Fallopian tube (tissue), 1 donor: ENCODE data around the genes IQCD and LHX5.

DNA sequence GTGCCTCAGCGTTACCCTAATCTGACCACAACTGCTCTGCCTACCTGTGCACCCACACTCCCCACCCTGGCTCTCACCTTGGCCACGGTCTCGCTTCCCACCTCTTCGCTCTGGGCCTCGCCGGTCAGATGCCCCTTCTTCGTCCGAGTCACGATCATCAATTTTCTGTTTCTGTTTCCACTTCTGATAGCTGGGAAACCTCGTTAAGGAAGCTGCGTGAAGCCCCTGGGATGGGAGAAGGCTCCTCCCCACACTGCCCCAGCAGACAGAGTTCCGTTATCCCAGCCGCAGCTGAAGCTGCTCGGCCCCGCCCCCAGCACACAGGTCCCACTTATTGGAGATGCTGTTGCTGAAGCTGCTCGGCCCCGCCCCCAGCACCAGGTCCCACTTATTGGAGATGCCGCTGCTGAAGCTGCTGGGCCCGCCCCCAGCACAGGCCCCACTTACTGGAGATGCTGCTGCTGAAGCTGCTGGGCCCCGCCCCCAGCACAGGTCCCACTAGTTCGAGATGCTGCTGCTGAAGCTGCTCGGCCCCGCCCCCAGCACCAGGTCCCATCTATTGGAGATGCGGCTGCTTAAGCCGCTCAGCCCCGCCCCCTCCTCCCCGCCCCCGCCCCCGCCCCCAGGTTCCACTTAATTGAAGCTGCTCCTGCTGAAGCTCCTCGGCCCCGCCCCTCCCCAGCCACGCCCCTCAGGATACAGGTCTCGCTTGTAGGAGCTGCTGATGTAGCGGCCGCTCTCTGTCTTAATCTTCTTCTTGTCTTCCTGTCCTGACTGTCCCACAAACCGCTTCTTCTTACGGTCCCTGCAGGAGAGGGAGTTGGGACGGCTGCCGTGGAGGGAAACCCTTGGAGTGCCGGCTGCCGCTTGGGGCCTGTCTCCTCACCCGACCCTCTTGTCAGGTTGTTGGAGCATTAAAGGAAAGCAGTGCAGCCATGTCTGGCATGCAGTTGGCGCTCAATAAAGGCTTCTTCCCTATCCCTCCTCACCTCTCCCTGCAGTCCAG lies 12.0 kb downstream of the CFAP73 start:
- PRO-cap: no peak

DNA sequence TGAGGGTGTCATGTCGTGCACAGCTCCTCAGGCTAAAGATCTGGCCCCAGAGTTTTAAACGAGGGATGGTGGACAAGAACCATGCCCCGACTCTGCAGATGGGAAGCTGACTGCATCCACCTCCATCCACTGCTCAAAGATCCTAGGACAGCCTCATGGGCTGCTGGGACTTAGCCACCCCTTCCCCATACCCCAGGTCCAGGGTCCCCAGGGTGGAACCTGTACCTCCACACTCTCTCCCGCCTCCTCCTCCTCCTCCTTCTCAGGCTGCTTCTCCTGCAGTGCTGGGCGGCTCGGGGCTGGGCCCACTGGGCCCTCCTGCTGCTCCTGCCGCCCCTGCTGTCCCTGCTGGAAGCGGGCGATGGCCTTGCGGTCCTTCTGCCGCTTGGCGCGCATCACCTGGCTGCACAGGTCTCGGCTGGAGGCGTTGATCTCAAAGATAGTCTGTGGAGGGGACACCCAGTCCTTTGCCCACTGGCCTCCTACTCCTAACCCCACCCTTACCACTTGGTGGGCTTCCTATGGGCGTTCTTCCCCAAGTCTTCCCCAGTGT lies 14.4 kb downstream of the CFAP73 start:
- PRO-cap: no peak

GRCh38 chr12:113220566-113221208 lies at the start of gene IQCD:
Gene IQCD (minus strand): TSS chr12:113221094.
- PRO-cap: bidirectional peak, plus-strand start at chr12:113220962, minus-strand start at chr12:113221003; bidirectional peak, plus-strand start at chr12:113221489, minus-strand start at chr12:113221098

DNA sequence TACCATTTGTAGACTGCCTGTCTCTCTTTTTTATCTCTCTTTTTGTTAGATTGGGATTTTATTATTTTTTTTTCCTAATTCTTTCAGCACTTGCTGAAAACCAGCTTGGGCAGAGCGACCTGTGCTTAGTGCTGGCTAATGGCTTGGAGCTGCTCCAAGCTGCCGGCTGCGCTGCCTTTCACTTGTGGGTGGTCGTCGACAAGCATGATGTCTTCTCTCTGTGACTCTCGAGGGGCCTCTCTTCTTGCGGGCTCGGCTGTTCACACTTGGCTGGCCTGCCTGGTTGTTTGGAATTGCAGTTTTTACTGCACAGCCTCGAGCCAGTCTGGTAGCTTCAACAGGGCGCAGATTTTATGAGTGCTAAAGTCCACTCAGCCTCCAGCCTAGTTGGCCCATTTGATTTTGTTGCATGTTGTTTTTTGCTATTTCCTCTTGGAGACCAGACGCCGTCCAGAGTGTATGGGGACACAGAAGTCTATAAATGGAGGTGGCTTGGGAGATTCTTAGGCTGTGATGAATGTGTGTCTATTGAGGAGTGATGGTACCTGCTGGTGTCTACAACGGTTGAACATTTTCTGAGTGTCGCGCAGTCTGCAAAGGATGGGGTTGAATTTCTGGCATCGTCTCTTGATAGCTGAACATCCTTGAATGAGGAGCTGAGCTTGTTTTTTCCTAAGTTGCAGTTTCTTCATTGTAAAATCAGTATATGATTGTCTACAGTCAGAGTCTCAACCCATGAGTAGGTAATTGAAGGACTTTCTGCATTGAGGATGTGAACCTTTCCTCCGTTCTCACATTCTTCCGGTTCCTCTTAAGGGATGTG lies 18.7 kb downstream of the TPCN1 start:
- PRO-cap: no peak

DNA sequence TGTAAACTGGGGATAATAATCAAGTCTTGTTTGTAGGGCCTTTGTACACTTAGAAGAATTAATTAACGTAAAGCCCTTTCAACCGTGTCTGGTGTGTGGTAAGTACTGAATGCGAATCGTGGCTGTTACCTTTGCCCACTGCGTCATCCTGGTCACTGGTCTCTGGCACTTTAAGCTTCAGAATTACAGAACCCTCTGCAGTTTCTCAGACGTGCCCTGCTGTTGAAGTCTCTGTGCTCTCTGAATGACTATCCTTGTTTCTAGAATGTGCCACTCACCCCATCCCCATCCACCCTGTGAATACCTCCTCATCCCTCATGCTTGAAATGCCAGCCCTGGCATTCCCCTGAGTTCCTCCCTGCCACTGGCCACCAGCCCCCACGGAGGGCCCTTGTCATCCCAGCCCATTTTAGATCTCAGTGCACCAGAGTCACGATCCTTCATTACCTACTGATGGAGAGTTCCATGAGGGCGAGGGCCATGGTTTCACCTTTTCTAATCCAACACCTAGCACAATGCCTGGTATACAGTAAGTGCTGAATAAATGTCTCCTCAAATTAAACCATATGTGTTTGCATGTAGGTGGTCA lies 21.3 kb downstream of the TPCN1 start:
- PRO-cap: no peak

DNA sequence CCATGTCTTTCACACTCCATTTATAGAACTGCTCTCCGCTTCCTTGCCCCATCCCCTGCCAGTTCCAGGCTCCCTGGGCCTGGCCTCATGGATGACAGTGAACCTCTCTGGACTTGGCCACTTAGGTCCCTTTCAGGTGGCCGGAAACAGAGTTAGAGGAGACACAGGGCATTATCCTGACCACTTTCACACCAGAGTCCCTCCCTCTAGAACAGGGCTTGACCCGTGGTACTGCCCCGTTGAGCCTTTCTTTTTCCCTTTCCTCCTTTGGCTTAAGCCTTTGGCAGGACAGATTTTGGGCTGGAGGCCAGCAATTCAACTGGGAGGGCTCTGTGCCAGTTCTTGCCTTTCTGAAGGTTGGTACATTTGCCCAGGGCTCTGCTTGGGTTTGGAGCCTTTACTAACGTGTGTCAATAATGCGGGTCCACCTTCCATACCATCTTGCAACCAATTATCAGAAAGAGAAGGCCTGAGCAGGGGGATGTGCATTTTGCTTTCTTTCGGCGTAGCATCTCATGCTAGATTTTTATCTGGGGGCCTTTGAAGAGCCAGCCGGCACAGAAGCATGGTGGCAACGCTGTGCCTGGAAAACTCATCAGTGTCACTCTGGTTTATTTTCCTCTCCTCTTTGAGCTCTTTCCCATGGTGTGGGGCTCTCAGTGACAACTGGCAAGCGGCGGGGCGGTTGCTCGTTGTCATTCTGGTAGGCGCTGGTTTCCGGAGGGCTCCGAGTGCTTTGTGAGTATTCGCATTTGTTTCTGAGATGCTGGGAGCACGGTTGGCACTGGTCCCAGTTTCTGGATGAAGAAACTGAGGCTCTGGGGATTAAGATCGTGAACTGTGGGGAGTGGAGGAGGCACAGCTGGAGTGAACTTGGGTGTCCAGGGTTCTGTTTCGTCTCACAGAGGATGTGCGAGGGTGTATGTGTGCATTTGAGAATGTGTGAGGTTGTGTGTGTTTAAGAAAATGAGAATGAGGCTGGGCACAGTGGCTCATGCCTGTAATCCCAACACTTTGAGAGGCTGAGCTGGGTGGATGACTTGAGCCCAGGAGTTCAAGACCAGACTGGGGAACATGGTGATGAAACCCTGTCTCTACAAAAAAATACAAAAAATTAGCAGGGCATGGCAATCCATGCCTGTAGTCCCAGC lies 23.1 kb downstream of the TPCN1 start:
- PRO-cap: no peak

DNA sequence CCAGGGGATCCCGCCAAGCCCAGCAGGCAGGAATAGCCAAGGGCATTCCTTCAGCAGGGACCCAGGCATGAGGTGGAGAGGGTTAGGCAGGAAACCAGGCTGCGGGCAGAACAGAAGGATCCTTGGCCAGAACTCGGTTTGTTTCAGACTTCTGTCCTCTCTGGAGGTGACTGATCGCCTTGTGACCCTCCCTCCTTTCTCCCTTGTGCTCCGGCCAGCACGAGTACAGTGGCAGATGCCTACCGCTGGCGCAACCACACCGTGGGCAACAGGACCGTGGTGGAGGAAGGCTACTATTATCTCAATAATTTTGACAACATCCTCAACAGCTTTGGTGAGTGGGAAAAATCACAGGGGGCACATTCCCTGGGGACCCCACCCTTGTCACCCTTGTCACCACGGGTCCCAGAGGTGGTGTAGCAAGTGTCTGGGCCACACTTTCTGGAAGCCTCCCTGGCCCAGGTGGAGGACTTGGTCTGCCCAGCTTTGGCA lies 45.0 kb downstream of the SLC8B1 start:
- PRO-cap: no peak

DNA sequence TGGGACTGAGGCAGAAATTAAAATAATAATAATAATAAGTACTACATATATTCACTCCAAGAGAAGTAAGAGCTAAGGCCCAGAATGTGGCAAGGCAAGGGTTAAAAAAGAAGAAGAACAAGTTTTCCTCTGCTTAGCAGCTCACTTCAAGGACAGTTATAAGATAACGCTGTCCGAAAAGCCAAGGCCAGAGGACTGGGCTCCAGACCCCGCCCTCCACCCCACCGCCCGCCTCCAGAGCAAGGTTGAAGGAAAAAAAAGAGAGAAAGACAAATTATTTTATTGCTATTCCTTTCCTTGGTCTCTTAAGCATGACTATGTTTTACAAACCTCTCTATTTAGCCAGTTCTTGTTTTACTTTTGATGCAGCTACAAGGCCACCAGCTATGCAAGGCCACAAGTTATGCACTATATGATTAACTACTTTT lies 1.7 kb upstream of the PLBD2 start:
- PRO-cap: no peak

DNA sequence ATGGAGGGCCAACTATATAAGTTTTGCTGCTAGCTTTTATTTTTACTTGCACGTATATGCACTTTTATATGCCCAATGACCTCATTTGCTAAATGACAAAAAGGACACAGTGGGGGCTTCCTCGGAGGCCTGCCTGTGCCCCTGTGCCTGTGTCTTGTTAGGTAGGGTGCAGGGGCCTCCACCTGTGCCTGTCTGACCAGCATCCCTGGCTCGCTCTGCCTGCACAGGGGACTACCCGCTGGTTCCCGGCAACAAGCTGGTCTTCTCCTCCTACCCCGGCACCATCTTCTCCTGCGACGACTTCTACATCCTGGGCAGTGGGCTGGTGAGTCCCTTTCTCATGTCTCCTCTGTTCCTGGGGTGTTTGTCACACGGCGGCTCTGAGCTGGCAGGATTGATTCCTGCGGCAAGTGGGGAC lies 22.1 kb downstream of the PLBD2 start:
- PRO-cap: no peak

DNA sequence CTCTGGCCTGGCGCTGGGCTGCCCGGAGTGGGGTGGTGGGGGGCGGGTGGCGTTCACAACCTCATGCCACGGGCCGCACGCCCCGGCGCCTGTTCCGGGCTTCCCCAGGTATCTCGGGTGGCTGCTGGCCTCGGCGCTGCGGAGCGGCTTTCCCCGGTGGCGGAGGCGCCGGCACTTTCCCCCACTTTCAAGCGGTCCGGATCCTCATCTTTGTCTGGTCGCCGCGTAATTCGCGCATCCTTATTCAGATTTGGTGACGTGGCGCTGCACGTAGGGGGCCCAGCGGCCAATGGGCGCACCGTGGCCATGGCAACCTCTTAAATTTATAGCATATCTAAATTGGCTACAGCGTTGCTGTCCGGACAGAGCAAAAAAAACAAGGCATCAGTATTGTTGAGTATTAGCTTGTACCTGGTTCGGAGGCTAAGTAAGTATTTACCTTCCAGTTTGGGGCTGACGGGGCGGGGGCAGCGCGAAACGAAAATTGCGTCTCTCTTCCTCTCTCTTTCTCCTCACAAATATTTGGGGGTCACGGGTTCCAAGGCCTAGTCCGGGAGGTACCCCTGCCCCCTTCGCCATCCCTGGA lies at the start of gene LHX5:
Gene LHX5 (minus strand): TSS at position 216 of the 586 bp plus-strand sequence.
- PRO-cap: no peak

GRCh38 chr12:113507162-113507611 lies 35.5 kb upstream of the LHX5 start:
- PRO-cap: unidirectional peak, plus-strand start at chr12:113507394

- PRO-cap: no peak
These were observed 2.1 kb downstream of the TBX5 start for GRCh38 chr12:114403588-114404490.

- PRO-cap: no peak
These were observed 1.9 kb upstream of the TBX3 start for GRCh38 chr12:114685862-114686368.

GRCh38 chr12:114691815-114692156 lies 7.8 kb upstream of the TBX3 start:
- PRO-cap: no peak

DNA sequence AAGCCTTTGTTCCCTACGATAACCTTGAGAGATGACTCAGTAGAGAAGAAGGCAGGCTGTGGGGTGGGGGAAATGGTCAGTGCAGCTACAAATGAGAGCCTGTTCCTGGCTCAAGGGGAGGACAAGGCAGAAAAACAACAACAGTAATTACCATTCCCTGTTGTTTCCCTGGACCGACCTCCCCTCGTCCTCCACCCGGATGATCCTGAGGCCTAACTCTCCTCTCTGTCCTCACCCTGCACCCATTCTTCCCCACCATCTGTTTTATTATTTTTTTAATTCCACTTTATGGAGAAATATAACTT lies 90.4 kb upstream of the TBX3 start:
- PRO-cap: no peak

DNA sequence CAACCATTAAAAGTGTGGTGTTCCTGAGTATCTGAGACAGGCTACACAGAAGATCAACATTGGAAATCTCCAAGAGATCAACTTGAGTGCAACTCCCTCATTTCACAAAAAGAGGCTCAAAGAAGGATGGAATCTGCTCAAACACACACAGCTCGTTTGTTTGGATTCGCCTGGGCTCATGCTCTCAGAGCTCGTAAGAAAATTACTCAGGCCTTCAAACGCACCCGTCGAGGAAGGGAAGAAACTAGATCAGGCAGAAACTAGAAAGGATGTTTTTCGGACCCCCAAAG lies 128.8 kb upstream of the TBX3 start:
- PRO-cap: no peak

GRCh38 chr12:115096661-115097330 lies 412.8 kb upstream of the TBX3 start:
- PRO-cap: no peak

DNA sequence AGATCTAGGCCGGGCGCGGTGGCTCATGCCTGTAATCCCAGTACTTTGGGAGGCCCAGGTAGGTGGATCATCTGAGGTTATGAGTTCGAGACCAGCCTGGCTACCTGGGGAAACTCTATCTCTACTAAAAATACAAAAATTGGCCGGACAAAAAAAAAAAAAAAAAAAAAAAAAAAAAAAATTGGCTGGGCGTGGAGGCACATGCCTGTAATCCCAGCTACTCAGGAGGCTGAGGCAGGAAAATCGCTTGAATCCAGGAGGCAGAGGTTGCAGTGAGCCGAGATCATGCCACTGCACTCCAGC lies 441.7 kb downstream of the MED13L start:
- PRO-cap: no peak

DNA sequence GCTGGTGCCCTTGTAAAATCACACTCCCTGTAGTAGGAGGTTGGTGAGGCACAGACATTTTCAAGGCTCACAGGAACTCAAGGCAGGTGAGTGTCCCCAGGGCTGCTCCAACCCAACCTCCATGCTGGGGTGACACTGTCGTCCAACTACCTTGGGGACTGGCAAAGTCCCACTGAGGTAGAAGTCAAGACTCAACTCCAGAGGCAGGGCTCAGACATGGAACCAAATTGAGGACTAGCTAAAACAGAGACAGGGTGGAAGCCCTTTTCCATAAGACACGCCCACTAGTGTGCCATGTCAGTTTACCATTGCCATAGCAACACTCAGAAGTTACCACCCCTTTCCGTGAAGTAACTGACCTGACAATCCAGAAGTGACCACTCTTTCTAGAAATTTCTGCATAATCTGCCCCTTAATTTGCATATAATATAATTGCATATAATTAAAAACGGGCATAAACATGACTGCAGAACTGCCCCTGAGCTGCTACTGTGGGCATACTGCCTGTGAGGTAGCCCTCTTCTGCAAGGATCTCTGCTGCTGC lies 409.7 kb downstream of the MED13L start:
- PRO-cap: no peak

DNA sequence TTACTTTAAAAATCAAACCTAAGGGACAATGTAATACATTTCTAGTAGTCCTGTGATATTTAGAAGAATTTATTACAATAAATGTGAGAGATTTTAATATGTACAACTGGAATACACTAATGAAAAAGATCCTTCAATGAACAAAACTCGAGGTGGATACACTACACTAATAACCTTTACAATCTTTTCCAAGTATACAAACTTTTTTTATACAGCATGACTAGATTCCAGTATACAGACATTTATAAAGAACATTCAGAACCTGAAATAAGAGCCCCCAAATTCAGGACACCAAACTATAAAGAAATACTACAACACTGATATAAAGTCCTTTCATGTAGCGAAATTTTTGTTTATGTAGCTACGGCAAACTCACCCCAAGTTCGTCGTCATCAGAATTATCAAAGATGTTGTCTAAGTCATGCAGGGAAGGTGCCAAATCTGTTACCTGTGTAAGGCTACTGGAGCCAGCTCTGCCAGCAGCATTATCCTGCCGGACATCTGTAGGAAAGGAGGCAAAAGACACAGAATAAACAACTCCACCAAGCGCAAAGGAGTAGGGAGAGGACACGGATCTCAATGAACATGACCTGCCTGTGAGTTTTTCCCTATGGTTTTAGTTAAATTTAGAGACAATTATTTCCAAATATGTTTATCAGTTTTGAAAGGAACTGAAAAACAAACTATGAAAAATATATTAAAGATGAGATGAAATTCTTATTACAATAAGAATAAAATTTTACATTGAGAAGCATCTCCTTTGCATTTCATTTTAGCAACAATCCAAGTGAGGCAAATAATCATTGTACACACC lies 271.8 kb downstream of the MED13L start:
- PRO-cap: no peak